ENCODE measurements around the gene MKI67.

DNA sequence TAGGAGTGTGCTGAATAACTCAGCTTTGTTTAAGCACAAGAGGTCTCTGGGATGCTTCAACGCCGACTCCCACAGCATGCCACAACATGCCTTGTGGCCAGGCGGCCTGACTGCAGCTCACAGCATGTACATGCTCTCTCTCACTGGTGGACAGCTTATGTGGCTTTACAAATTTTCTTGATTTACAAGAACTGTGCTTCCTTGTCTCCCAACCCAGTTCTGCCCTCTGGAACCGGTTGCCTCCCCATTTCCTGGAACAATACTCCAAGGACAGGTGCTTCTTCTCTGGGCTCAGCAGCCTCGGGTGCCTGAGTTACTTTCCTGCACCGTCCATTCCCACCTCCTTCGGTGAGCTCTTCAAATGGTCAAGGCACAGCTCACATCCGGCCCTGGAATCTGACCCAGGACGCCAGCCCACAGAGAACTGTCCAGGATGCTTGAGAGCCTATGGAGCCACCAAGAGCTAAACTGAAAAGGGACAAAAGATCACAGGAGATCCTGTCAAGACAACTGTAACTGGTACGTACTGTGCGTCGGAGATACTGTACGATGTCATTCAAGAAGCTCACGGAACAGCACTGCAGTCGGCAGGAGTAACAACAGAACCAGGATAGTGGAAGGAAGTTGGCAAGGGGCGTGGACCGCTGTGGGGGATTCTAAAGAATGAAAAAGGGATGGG, 59.9 kb upstream of the CTBP2 start:
- PRO-cap = no peak

DNA sequence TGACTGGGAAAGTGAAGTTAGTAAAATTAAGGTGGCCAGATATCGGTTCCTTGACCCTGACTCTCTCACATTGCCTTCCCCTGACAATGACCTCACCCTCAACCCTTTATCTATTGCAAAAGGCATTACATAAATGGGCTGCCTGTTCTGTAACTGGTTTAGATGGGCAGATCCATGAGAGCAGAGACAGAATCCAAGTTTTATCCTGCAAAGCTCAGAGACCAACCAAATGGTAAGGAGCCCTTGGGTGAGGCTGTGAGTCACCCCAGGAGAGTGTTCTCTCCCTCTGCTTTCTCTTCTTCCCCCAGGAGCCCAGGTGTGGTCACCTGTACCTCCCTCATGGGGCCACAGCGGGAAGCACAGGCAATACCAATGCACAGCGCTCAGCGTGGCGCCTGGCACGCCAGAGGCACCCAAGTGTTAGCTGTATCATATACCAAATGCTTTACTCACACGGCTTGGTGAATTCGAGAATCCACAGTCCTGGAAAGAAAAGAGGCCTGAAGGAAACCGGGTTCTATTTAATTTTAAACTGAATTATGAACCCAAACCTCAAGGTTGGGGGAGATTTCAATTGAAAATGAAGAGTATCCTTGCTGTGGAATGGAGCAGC, 93.1 kb upstream of the CTBP2 start:
- PRO-cap = no peak

GRCh38 chr10:125132895-125133478, 105.1 kb upstream of the CTBP2 start:
- PRO-cap = no peak

DNA sequence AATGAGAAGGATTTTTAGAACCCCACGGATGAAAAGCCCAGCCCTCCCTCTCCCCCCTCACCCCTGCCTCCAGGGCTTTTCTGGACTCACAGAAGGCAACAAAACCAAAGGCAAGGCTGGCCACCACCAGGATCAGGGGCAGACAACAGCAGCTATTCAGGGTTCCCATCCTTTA, 126.2 kb upstream of the CTBP2 start:
- PRO-cap = unidirectional peak, plus-strand start at position 107 of the sequence

DNA sequence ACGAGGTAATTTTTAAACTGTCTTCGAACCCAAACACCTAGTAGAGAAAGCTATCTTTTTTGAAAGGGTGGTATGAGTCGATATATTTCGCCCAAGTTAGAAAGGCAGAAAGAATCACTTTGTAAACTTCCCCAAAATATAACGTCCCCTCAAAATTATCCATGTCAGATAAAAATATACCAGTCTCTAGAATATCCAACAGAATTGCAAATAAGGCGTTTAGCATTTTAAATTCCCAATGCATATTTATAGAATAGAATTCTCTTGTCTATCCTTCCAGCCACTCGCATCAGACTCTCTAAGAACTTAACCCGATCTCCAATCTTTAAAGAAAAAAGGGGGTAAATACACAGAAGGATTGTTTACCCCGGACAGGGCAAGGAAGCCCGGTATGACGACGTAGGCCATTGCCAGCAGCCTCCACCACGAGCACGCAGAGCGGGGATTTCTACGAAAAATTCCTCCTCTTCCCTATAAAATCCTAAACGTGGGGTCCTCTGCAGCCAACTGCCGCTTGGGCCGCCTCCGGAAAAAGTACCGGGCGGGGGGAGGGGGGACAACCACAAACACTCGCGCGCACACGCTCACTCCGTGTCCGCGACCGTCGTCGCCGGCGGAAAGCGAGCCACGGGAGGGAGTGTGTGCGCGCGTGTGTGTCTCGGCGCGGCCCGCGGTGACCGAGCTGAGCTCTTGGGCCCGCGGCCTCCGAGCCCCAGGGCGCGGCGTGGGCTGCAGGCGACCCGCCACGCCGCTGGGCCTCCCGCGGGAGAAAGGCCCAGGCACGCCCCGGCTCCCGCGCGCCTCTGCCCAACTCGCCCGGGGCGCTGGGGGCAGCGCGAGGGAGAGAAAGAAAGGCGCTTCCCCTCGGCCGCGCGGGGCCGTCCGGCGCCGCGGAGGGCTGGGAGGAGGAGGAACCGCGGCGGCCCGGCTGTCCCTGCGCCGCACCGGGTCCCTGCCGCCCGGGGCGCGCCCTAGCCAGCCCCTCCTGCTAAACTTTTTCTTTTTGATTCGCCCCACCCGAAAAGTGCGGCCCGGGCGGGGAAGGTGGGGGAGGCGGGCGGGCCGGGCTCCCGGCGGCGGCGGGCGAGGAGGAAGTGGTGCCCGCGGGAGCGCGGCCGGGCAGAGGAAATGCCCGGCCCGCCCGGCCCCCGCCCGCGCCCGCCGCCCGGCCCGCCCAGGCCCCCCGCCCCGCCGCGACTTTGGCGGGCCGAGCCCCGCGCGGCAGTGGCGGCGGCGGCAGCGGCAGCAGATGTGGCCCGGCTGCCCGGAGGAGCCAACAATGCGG, 130.8 kb upstream of the CTBP2 start:
- PRO-cap = bidirectional peak, plus-strand start at position 587 of the sequence, minus-strand start at position 449 of the sequence; bidirectional peak, plus-strand start at position 851 of the sequence, minus-strand start at position 846 of the sequence; bidirectional peak, plus-strand start at position 1,224 of the sequence, minus-strand start at position 1,253 of the sequence

GRCh38 chr10:125159554-125160076, 131.7 kb upstream of the CTBP2 start:
- PRO-cap = bidirectional peak, plus-strand start at chr10:125160050, minus-strand start at chr10:125160223

GRCh38 chr10:125710188-125710637, 9.3 kb upstream of the EDRF1 start:
- PRO-cap = no peak

GRCh38 chr10:125866815-125867302, 14.2 kb downstream of the DHX32 start:
- PRO-cap = no peak

DNA sequence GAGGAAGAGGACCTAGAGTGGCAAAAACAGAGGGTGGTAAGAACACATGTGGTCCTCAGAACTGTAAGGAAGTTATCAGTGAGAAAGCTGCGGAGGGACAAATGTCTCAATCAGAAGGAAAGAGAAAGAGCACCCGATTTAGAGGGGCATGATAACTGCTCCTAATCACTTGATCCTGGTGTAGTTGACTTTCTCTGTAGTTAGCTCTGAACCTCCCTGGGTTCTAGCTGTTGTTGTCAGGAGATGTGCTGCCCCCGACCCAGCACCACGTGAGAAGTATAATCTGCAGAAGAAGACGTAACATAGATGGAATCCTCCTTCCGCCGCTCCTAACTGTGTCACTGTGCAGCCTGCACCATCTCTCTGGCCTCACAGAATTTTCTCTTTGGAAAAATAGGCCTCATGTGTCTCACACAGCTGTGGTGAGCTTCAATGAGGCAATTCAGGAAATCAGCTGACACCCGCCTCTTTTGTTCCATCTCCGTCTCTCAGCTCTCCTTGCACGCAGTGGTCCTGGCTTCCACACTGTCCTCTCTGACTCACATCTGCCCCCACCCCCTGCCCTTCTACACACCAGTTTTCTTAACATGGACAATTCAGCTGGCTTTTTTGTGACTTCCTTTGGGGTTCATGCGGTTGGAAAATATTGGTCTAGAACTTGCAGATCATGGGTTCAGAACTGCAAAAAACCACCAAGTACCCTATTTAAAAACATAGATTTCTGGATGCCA, 7.2 kb downstream of the C10orf90 start:
- PRO-cap = no peak

GRCh38 chr10:126905752-126906909, 903 bp downstream of the DOCK1 start:
- PRO-cap = bidirectional peak, plus-strand start at chr10:126905915, minus-strand start at chr10:126905972

- PRO-cap = no peak
Observed at GRCh38 chr10:126929078-126929777, 24.0 kb downstream of the DOCK1 start.

DNA sequence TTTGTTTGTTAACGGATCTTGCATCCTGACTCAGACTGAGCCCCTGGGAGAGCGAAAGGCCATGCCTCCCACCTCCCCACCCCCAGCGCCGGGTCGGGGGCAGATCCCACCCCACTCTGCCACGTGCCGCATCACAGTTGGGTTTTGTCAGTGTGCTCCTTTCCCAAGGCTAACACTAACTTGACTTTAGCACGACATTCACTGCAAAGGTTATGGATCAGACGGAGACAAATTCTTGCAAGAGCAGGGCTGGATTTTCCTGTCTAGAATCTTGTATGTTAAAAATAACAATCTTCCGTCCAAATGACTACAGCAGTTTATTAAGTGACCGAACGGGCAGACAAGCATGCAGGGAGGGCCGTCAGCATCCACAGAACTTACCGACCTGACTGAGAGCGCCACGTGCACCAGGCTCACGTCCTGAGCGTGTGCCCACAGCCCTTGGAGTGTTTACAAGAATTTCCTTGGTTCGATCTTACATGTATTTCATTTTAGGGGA, 156.4 kb upstream of the NPS start:
- PRO-cap = no peak

DNA sequence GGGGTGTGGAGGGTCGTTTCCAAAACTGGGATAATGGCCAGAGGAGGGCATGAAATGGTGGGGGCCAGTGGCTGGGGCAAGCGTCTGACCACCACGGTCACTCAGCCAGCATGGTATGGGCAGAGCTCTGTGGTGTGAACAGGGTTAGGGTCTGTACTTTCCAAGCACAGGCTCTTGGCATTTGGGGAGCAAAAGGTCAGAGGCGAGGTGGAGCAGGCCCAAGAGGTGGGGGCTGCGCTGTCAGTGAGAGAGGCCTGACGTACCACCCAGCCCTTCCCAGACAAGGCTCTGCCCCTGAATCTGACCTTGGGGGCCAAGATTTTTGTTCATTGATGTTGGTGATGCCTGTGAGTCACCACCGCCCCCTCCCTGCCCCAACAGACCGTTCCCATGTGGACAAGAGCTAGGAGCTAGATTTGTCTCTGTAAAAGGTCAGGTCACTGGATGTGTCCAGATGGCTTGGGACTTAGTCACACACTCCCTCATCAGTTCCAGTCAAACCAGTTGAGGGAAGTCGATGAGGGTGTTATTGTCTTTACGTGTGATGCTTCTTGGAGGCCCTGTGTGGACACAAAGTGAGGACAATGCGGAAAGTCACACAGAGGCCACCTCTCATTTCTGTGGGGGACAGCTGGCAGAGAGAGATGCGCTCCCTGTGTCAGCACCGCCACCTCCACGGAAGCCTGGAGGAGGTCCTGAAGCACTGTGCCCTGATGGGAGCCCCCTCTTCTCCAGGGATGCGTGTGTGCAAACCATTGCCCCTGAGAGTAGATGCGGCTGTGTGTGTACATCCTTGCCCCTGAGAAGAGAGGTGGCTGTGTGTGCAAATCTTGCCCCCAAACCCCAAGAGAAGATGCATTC, 1.8 kb downstream of the PTPRE start:
- PRO-cap = no peak

DNA sequence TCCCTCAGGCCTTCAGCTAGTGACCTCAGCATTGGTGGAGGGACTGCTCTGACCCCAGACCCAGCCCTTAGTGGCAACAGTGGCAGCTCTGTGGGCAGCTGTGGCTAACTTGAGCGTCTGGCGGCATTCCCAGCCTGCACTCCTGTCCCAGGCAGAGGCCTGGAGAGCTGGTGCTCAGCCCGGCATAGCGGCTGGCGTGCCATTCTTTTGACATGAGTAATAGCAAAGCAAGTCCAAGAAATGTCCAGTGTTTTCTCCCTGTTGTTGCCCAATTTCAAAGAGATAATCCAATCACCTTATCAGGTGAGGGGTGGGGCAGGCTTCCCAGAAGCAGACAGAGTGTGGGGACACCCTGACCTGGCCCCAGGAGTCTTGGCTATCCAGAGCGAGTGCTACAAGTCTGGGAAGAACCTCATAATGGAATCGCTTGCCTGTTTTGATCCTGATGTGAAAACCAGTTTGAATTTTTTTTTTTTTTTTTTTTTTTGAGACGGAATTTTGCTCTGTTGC, 16.1 kb downstream of the PTPRE start:
- PRO-cap = no peak

DNA sequence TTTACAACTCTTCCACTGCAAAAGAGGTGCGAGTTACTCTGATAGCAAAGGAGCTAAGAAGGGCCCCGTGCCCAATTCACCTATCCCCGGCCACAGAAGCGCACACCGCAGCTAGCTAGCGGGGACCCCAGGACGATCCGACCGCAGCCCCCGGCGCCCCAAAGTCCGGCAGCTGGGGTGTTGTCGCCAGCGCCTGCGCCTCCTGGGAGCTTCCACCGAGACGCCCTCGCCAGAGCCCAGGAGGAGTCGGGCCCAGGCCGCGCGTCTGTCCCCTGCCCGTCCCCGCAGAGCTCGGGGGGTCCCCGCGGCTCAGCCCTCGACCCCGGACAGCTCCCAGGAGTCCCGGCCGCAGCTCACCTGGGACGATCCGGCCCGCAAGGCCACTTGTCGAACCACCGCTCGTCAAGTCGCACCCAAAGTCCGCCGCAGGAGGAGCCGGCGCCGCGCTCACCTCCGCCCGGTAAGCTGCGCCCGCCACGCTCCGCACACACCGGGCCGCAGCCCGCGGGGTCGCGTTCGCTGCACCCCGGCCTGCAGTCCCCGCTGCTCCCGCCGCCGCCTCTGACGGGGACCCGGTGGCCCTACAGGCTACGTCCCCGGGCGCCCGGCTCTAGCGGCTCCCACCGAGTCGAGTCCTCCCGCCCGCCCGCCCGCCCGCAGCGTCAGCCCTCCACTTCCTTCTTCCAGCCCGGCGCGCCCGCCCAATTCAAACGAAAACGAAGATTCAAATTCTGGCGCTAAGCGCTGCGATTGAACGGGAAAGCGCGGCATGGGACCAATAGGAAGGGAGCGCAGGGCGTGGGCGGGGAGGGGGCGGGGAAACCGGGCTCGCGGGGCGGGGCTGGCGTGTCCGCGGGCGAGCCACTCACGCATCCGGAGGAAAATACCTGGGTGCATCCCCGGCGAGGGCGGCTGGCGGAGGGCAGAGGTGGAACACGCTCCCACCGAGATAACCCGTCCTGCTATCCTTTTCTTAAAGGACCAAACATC, at the start of gene MKI67:
MKI67 (minus strand) TSS at position 682 of the 990 bp plus-strand sequence.
- PRO-cap = bidirectional peak, plus-strand start at position 881 of the sequence, minus-strand start at position 634 of the sequence

DNA sequence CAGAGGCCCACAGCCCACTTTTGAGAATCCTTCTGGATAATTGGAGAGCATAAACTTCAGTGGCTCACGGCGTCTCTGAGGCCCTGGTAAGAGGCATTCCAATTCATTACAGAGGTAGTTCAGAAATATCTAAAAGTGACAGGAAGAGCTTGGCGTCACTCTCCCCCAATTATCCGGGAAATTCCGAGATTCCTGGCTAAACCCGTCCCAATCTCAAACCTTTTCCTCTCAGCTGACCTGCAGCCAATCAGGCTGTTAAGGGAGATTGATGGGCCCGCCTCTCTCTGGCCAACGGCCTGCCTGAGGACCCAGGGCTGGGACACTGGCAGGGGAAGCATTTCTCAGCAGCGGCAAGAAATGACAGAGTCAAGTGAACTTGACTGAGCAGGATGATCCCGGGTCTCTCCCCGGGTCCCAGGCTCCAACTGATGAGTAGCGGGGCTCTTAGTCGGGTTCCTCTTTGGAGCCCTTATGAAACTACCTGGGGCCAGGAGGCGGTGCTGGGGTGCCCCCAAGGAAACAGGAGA, 72.3 kb downstream of the EBF3 start:
- PRO-cap = no peak

DNA sequence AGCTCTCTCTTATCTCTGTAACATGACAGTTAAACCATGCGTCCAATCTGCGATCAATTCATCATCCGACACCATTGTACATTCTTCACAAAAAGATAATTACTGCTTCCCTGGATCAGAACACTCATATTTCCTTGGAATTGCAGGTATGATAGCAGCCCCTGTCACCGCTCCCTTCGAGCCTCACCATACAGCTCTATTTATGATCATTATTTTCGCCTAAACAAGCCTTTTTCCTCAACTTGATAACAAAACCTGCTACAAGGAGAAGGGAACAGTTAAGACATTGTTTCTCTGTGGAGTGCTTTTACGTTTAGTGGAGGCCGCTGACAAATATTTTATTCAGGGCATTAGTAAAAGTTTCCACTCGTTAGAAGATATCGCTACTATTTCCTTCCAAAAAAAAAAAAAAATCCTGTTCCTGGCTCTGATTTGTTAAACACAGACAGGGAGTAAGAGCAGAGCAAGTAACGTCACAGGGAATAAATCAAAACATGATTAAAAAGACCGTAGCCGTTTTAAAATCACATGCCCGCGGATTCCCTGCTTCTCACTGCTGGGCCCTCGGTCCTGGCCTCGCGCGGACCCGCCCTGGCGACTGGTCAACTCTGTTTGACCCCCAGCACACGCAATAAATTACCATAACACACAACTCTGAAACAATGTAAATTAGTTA, 18.3 kb downstream of the EBF3 start:
- PRO-cap = no peak

DNA sequence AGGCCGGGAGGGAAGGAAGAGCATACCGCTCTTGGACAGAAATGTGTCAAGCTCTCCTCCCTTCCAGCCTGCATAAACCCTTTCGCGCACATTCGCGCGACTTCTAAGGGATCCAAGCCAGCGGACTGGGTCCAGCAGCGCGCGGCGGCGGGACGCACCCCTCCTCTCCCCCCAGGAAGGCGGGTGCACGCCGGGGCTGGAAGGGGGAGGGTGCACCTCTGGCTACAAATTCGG, 6.6 kb upstream of the EBF3 start:
- PRO-cap = no peak

- PRO-cap = no peak
Observed at GRCh38 chr10:130137687-130138560, 1.7 kb downstream of the GLRX3 start.

GRCh38 chr10:130171203-130171919, 35.2 kb downstream of the GLRX3 start:
- PRO-cap = no peak

All from neuron (in vitro differentiated cells).